ENCODE measurements around the genes PRTFDC1 and ABI1.

- PRO-cap, 6 experiments, result peak in 2 of 6 experiments; most common plus-strand start chr10:23447077 (in 1); most common minus-strand start chr10:23446962 (in 2)
- RAMPAGE, long total RNA, 2 experiments, result no peak in any of the 2 experiments
- RRBS, result no CpG with 5 or more reads among the region's 5 CpGs
Measured at GRCh38 chr10:23446624-23447354, 7.9 kb downstream of the OTUD1 start.

DNA sequence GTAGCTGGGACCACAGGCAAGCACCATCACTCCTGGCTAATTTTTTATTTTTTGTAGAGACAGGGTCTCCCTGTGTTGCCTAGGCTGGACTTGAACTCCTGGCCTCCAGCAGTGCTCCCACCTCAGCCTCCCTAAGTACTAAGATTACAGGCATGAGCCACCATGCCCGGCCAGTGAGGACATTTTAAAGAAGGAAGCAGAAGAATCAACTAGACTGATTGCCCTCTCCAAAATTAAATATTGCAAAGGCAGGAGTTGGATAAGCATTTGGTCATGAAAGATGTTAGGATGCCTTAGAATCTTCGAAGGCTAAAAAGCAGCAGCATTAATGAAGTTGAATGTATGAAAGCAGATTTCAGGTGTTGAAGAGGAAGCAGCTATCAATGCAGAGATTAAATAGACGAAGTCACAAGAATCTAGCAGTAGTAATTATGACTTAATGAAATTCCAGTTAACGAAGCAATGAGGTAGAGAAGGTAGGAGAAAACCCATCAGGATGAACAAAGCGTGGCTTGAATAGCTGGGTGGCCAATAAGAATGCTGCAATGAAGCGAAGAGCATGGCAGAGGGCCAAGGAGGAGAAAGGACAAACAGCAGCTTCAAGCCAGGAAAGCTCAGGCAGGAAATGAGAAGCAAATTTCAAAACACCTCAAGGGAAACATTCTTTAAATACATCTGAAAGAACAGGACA, 122.3 kb downstream of the KIAA1217 start:
- PRO-cap, 6 experiments, result no peak in any of the 6 experiments
- RAMPAGE, long total RNA, 2 experiments, result no peak in any of the 2 experiments
- RRBS, result no CpG with 5 or more reads among the region's 6 CpGs

DNA sequence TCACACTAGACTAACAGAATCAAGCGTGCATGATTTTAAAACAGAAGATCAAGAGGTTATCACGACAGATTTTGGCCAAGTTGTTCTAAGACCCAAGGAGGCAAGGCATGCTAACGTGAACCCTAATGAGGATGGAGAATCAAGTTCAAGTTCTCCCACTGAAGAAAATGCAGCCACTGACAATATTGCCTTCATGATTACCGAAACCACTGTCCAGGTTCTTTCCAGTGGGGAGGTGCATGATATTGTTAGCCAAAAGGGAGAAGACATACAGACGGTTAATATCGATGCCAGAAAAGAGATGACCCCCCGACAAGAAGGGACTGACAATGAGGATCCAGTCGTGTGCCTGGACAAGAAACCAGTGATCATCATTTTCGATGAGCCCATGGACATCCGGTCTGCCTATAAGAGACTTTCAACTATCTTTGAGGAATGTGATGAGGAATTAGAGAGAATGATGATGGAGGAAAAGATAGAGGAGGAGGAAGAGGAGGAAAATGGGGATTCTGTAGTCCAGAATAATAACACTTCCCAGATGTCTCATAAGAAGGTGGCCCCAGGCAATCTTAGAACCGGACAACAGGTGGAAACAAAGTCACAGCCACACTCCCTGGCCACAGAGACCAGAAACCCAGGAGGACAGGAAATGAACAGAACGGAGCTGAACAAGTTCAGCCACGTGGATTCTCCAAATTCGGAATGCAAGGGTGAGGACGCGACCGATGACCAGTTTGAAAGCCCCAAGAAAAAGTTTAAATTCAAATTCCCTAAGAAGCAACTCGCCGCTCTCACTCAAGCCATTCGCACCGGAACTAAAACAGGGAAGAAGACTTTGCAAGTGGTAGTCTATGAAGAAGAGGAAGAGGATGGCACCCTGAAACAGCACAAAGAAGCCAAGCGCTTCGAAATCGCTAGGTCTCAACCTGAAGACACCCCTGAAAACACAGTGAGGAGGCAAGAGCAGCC, 180.2 kb downstream of the ARHGAP21 start:
- PRO-cap, 6 experiments, result no peak in any of the 6 experiments
- RAMPAGE, long total RNA, 2 experiments, result no peak in any of the 2 experiments
- RRBS, result no CpG with 5 or more reads among the region's 24 CpGs

DNA sequence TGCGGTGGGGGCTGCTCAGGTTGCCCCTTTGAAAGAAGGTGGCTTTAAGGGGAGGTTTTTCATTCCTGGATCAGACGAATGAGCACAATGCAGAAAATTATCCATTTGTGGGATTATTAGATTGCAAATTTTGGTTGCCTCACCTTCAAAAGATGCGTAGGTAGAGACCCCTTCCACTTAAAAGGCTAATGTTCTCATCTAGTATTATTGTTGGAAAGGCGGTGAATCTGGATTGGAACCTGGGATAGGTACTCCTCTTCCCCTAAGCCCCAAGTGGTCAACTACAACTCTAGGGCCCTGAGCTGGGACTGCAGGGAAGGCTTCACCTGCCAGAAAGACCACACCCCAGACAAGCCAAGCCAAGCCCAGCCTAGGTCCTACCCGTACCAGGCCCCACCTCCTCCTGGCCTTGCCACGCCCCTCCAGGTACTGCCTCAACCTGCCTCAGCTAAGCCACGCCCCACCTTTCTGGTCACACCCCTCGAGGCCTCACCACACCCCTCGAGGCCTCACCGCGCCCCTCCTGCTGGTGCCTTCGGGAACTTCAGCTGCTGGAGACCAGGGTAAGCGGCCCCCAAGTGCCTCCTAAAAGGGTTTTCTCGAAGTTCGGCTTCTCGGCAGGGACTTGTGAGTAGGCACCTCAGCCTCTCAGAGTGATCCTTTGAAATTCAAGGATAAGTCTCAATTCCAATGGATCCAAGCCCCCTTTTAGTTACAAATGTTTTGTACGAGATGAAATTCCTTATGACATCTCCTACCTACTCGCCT, 171.4 kb downstream of the ARHGAP21 start:
- PRO-cap, 6 experiments, result no peak in any of the 6 experiments
- RAMPAGE, long total RNA, 2 experiments, result no peak in any of the 2 experiments
- RRBS, result no CpG with 5 or more reads among the region's 18 CpGs

- PRO-cap, 6 experiments, result no peak in any of the 6 experiments
- RAMPAGE, long total RNA, 2 experiments, result no peak in any of the 2 experiments
- RRBS, result no CpG with 5 or more reads among the region's 3 CpGs
Measured at GRCh38 chr10:24709757-24710534, 13.7 kb downstream of the ARHGAP21 start.

- PRO-cap, 6 experiments, result no peak in any of the 6 experiments
- RAMPAGE, long total RNA, 2 experiments, result no peak in any of the 2 experiments
- RRBS, result no CpG with 5 or more reads among the region's 1 CpG
Measured at GRCh38 chr10:24869594-24869853, 82.9 kb downstream of the PRTFDC1 start.

- PRO-cap, 6 experiments, result peak in 6 of 6 experiments; most common plus-strand start chr10:24952350 (in 6); most common minus-strand start chr10:24952575 (in 4)
- RAMPAGE, long total RNA, 2 experiments, result start-site peak on the minus strand in 2 of 2 experiments, at chr10:24952584-24952606 at its widest, 34 to 52 reads per replicate
- RRBS, result 4% methylated on average over 16 of the region's 54 CpGs
Measured at GRCh38 chr10:24952088-24952691, at the start of gene PRTFDC1. Gene PRTFDC1, minus strand, starts transcription at chr10:24952606.

DNA sequence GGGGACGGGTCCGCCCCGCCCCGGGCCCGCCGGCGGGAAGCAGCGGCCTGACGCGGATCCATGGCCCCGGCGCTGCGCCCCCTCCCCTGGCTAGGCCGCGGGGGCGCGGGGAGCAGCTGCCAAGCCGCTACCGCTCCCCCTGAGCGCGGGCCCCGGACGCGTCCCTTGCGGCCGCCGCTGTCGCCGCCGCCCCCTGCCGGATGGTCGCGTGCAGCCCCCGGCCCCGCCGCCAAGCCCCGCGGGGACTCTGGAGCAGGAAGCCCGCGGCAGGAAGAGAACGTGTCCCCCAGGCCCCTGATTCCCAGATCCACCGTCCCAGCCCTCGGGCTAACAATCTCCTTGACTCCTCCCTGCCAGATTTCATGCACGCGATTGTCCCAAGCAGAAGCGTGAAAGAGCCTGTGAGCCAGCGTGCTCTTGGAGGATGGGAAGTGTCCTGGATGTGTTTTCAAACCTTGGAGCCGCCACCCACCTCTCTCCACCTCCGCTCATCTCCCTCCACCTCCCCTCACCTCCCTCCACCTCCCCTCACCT, 353 bp upstream of the PRTFDC1 start:
- PRO-cap, 6 experiments, result peak in 5 of 6 experiments; most common plus-strand start position 232 of the sequence (in 2); most common minus-strand start position 160 of the sequence (in 2)
- RAMPAGE, long total RNA, 2 experiments, result no peak in any of the 2 experiments
- RRBS, result 1% methylated on average over 24 of the region's 49 CpGs

- PRO-cap, 6 experiments, result peak in 4 of 6 experiments; most common minus-strand start chr10:24953751 (in 2)
- RAMPAGE, long total RNA, 2 experiments, result no peak in any of the 2 experiments
- RRBS, result no CpG with 5 or more reads among the region's 19 CpGs
Measured at GRCh38 chr10:24953226-24954160, 1.1 kb upstream of the PRTFDC1 start.

GRCh38 chr10:24958576-24959025, 6.2 kb upstream of the PRTFDC1 start:
- PRO-cap, 6 experiments, result no peak in any of the 6 experiments
- RAMPAGE, long total RNA, 2 experiments, result no peak in any of the 2 experiments
- RRBS, result no CpG with 5 or more reads among the region's 5 CpGs

DNA sequence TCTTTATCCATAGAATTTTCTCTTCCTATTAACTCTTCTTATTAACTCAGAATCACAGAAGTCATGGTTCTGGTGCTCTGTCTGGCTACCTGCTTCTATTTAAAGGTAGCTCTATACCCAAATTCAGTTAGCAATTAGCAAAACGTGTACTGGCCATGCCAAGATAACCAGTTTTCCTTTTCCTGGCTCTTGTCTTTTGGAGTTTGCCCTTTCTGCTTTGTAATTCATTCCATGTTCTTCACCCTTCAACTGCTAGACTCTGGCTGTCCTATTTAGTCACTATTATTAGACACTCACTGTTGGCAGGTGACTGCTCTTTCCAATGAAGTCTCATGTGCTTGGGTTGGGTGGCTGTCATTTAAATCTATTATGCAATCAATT, 266.4 kb downstream of the GPR158 start:
- PRO-cap, 6 experiments, result peak in 3 of 6 experiments; most common minus-strand start position 261 of the sequence (in 3)
- RAMPAGE, long total RNA, 2 experiments, result no peak in any of the 2 experiments
- RRBS, result no CpG with 5 or more reads among the region's 1 CpG

GRCh38 chr10:25521088-25521536, 346.3 kb downstream of the GPR158 start:
- PRO-cap, 6 experiments, result no peak in any of the 6 experiments
- RAMPAGE, long total RNA, 2 experiments, result no peak in any of the 2 experiments
- RRBS, result no CpG with 5 or more reads among the region's 22 CpGs

DNA sequence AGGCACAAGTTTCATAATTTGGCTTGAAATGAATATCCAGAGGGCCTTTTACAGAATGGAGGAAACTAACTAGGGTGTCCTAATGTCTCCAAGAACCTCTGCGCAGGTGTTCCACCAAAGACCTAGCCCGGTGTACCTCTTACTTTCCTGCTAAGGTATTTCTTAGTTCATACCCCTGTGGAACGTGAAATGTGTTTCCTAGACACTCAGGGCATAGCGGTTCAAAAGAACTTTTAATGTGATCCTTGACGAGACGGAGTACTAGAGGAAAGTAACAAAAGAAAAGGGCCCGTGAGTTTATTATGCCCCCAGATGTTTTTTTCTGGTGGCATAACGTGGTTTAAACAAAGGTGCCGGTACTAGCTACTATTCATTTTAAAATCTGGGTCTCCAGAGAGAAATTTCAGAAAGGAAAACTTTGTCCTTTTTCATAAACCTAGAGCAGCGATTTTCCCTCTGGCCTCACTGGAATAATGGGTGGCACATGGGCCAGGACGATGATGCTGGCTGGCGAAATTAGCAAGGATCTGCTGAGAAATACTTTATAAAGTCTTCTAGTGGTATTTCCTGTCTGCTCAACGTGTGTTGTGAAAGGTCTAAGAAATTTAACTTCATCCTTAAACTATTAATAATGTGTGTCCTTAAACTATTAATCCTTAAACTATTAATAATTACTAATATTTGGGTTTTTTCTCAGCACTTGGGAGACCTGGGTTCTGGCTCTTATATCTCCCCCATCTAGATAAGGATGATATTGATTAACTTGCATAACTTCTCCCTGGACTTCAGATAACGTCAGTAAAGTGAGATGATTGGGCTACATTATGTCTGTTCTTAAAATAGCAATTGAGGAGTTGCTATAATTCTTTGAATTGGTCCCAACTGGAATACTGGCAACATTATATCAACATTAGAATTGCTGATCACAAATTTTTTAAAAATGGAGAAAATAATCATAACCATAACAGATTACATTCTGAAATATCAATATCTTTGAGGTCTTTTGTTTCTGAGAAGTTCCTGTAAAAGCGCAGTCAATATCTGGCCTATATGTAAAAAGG, 1.6 kb downstream of the APBB1IP start:
- PRO-cap, 6 experiments, result no peak in any of the 6 experiments
- RAMPAGE, long total RNA, 2 experiments, result no peak in any of the 2 experiments
- RRBS, result no CpG with 5 or more reads among the region's 15 CpGs

DNA sequence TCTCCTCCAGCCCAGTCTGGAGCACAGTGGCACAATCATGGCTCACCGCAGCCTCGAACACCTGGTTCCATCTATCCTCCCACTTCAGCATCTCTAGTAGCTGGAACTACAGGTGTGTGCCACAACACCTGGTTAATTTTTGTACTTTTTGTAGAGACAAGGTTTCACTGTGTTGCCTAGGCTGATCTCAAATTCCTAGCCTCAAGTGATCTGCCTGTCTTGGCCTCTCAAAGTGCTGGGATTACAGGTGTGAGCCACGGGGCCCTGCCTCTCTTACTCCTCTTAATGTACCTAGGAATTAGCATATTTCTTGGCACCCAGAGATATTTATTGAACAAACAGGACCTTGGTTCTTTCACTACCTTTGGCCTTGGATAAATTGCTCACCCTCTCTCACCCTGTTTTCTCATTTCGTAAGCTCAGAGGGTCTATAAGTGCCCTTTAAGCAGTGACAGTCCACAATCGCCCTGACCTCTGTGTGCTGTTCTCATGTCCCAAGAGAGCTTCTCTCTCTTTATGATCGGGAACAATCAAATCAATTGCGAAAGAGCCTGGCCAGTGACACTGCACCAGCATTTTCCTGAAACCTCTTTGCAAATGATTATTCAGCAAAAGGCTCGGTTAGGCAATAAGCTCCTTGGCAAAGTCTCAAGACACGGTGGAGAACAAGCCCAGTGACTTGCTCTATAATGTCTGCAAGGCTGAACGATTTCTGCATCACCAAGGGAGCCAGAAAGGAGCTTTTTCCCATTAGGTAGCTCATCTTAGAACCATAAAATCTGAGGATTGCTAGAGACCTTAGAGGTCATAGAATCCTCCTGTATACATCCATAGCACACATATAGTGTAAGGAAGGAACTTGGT, 117.7 kb downstream of the APBB1IP start:
- PRO-cap, 6 experiments, result peak in 1 of 6 experiments; most common plus-strand start position 651 of the sequence (in 1)
- RAMPAGE, long total RNA, 2 experiments, result no peak in any of the 2 experiments
- RRBS, result no CpG with 5 or more reads among the region's 10 CpGs

- PRO-cap, 6 experiments, result no peak in any of the 6 experiments
- RAMPAGE, long total RNA, 2 experiments, result no peak in any of the 2 experiments
- RRBS, result no CpG with 5 or more reads among the region's 2 CpGs
Measured at GRCh38 chr10:26662178-26662443, 35.4 kb upstream of the PDSS1 start.

DNA sequence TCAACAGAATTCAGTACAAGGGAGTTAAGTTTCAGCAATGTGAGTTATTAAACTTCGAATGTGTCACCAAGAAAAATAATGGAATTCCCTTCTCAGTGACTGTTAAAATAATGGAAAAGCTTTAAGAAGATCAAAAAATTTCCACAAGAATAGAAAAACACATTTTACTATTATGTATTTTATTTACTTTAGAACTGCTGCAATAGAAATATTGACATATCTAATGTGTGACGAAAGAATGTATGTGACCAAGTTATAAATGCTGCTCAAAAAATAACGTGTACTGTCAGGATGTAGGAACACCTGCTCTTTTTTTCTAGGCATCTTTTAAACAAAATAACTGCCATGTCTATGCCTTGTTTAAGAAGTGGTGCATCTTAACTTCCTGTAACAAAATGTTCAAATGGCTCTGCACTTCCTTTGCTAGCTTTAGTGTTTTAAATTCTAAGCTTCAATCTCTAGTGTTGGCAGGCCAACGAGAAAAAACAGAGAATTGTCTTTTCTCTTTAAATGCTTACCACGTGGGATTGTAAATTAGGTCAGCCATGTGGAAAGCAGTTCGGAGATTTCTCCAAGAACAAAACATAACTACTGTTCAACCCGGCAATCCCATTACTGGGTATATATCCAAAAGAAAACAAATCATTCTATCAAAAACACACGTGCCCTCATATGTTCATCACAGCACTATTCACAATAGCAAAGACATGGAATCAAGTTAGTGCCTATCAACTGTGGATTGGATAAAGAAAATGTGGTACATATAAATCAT, 14.6 kb upstream of the PDSS1 start:
- PRO-cap, 6 experiments, result no peak in any of the 6 experiments
- RAMPAGE, long total RNA, 2 experiments, result no peak in any of the 2 experiments
- RRBS, result no CpG with 5 or more reads among the region's 8 CpGs

DNA sequence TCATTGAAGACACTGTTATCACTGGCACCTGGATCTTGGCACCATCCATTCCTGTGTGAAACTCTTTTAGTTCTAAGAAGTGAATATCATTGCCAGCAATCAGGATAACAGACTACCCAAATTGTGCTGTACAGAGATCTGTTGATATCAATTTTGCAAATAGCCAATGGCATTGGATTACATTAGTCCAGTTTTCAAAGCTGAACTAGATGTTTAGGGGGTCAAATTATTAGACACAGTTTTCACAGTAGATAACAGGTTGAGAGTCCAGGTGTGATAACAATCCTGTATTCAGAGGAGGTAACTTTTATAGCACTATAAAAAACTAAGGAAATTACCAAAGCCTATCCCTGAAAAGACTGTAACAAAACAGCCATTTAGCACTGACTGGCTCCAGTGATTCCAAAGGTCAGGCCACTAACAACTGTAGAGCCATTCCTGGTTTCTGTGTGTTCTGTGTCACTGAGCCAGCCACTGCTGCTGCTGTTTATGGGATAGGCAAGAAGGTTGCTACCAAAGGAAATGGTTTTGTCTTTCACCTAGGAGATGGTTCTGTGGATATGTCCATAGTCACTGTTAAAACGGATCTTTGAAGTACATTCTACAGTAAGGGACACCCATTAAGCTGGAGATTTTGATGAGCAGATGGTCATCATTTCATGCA, 17.2 kb downstream of the PDSS1 start:
- PRO-cap, 6 experiments, result no peak in any of the 6 experiments
- RAMPAGE, long total RNA, 2 experiments, result no peak in any of the 2 experiments
- RRBS, result no CpG with 5 or more reads among the region's 1 CpG

GRCh38 chr10:26860464-26861114, at the start of gene ABI1:
Gene ABI1, minus strand, starts transcription at chr10:26860958.
- PRO-cap, 6 experiments, result peak in 6 of 6 experiments; most common plus-strand start chr10:26860693 (in 1); most common minus-strand start chr10:26860609 (in 4)
- RAMPAGE, long total RNA, 2 experiments, result start-site peak on the minus strand in 2 of 2 experiments, at chr10:26860878-26861023 at its widest, 482 to 779 reads per replicate
- RRBS, result 3% methylated on average over 7 of the region's 50 CpGs

- PRO-cap, 6 experiments, result no peak in any of the 6 experiments
- RAMPAGE, long total RNA, 2 experiments, result no peak in any of the 2 experiments
- RRBS, result no CpG with 5 or more reads among the region's 4 CpGs
Measured at GRCh38 chr10:27023466-27023822, 76.8 kb downstream of the ANKRD26 start.

DNA sequence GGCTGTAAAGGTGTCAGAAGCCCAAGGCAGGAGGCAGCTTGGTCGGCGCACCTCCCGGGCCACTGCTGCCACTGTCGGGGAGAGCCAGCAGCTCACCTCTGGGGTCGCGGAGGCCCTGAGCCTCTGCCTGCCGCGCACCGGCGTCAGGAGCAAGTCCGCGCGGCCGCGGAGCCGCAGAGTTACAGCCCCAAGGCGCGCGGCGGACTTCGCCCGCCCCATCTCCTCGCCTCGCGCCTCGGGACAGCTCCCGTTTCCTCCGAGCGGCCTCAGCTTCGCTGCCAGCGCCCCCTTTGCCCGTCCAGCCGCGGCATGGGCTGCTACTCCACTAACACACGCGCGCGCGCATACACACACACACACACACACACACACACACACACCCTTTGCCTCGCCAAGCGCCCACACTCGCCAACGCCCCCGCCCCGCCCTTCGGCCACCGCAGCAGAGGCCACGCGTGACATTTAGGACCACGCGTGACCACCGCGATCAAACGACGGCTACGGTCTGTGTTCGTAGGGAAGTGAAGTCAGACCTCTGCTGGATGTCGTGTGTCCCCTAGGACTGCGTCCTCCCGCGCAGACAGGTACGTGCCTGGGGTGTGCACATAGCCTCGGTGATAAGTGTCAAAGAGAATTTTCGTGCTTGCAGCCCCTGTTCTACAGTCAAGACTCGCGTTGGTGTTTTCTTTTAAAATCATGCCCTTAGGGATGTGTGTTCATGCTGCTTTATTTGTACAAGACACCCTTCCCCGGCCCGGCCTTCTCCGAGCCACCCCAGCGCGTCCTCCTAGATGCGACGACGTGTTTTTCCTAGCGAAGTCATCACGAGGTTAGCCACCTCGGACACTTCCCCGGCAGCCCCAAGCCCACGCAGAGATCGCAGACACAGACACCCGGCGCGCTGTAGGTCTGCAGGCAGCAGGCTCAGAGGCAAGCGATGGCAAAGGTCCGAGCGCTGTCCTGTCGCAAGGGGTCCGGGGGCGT, 962 bp downstream of the MKX start:
- PRO-cap, 6 experiments, result no peak in any of the 6 experiments
- RAMPAGE, long total RNA, 2 experiments, result no peak in any of the 2 experiments
- RRBS, result 3% methylated on average over 20 of the region's 89 CpGs